CD14-positive monocyte (primary cell): ENCODE measurements around a stretch of chr20.

- CAGE, long polyA plus RNA: no peak
Observed at GRCh38 chr20:23928662-23929159, 49.2 kb upstream of the CST5 start.

- CAGE, long polyA plus RNA: no peak
Observed at GRCh38 chr20:24470694-24471675, 1.6 kb downstream of the SYNDIG1 start.

DNA sequence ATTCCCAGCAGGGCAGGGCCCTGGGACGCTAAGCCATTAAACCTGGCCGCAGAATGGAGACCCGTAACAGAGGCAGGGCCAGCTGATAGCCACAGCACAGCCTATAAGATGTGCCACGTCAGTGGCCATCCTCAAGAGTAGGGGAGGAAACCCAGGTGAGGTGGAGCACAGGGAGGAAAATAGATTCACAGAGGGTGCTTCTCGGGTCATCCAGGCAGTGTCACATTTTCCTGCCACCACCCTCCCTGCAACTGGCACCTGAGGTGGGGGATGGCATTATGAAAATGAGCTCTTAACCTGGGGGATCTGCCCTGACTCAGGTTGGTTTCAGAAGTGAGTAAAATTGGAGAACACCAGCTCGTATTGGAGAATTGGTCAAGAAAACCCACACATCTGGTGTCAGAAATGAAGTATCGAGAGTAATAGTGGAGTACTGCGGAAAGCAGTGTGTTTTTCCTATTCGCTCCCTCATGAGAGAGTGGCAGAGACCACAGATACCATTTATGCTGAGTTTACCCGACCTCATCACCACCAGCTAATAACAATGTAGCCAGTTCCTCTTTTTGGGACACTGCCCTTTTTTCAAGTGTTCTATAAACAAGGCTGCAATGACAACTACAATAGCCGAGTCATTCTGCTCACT lies 106.3 kb upstream of the CST7 start:
- CAGE, long polyA plus RNA: no peak

- CAGE, long polyA plus RNA: no peak
Observed at GRCh38 chr20:24953575-24954313, 4.7 kb downstream of the CST7 start.

DNA sequence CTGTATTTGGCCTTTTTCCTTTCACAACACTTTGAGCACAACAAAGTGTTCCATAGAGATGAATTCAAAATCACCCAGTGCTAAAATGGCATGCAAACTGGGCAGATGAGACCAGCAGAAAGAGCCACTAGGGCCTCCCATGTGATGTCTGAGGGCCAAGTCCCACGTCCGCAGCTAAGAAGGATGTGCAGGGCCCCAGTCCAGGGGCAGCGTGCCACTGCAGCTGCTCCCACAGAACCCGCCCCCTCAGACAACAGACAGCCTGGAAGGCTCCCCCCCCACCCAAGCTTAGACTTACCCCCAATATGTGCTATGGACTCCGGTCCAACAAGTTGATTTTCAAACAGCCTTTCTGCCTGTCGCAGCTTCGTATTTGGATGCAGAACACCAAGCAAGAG lies 14.1 kb downstream of the APMAP start:
- CAGE, long polyA plus RNA: no peak

DNA sequence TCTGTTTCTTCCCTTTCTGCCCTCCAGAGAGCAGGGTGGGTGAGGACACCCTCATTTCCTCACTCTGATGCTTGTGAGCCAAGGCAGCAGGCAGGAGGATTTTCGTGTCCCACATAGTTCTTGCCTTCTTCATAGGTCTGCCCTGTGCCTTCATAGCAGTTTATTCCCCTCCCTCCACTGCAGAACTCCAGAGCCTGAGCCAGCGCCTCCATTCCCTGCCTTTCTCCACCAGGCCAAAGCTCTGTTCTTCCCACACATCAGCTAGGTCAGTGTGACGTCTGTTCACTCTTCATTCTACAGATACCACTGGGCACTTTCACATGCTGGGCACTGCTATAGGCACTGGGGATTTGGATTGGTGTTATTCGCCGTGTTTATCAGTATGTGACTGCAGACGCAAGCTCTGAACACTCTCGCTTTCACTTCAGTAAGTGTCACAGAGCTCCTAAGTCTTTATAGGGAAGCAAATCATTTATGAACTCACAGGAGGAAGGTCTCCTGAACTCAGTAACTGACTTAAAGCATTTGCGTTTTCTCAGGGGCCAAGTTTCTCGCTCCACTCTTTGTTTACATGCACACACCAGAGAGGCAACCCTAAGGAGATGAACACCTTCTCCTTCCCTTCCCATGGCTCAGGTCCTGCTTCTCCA lies 6.1 kb upstream of the APMAP start:
- CAGE, long polyA plus RNA: no peak

GRCh38 chr20:25055897-25056958 lies 1.7 kb downstream of the ACSS1 start:
- CAGE, long polyA plus RNA: no peak

DNA sequence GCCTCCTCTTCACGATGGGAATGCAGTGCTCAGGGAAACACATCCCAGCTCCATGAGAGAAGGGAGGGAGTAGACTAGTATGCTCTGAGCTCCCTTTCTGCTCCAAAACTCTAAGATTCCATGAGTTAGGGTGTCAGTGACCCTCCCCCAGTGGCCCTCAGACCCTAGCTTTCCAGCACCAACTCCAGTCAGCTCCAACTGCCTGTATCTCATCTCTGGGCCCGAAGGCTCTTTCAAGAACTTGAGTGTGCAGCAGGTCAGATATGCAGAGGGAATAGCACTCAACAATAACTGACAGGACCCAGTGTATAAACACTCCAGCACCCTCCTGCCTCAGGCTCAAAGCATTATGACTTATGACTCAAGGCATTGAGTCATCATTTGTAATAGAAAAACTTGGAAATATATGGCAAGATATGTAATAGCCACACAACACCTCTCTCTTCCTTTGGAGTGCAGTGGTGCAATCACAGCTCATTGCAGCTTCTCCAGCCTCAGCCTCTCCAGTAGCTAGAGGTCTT lies 16.8 kb upstream of the ENTPD6 start:
- CAGE, long polyA plus RNA: no peak

DNA sequence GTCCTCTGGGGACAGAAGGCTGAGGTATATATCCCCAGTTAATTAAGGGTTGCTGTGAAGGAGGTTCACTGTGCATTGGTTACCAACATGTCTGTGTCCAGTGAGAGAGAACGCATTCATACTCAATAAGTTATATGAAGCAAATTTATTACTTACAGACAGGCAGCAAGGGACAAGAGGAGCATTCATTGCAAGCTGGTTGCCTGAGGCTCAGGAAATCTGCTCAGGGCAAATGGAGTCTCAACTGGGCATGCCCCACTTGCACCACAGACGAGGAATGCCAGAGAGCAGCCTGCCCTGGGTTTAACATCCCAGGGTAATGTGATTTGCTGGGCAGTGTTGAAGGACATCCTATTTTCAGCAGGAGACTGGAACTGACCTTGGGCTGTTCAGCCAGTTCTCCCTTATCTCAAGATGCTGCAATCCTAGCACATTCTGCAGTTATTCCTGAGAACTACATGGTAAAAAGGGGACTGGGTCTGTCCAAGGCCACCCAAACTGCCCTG lies 3.9 kb upstream of the ENTPD6 start:
- CAGE, long polyA plus RNA: no peak

DNA sequence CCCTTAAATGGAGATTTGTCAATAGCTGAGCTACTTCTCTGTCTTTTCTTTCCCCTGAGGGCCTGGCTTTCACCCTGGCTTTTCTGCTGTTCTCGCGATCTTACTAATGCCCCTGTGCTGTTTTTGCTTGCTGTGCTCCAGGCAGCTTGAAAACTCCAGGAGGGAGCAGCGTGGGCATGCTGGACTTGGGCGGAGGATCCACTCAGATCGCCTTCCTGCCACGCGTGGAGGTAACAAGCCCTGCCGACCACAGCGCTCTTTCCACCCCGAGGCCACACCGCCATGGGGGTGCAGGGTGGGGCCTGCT lies 20.9 kb downstream of the ENTPD6 start:
- CAGE, long polyA plus RNA: no peak

DNA sequence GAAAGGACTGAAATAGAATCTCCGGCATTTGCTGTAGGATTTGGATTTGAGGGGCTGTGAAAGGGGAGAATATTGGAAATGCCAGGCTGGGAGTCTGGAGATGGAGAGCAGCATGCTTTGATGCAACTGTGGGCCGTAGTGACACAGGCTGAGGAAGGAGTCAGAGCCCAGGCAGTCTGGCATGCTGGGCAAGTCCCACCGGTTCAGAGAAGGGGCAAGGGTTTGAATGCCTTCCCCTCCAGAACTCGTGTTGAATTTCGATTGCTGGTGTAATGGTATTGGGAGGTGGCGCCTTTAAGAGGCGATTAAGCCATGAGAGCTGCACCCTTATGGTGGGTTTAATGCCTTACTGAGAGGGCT lies 9.5 kb upstream of the PYGB start:
- CAGE, long polyA plus RNA: no peak

DNA sequence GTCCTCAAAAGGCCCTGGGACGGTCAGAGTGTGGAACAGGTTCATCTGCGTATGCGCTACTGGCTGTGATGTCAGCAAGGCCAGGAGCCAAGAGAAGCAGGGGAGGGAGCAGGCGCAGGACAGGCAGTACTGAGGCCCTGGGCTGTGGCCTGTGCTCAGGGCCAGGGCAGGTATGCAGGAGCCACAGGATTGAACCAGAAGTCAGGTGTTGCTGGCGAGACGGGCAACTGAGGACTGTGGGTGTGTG lies 46.7 kb downstream of the GINS1 start:
- CAGE, long polyA plus RNA: no peak

GRCh38 chr20:25507283-25508478 lies 77.7 kb downstream of the NINL start:
- CAGE, long polyA plus RNA: no peak

GRCh38 chr20:25540072-25540952 lies 45.0 kb downstream of the NINL start:
- CAGE, long polyA plus RNA: no peak

GRCh38 chr20:25543321-25543707 lies 42.0 kb downstream of the NINL start:
- CAGE, long polyA plus RNA: no peak

GRCh38 chr20:25624344-25624883 lies 600 bp upstream of the NANP start:
- CAGE, long polyA plus RNA: no peak

- CAGE, long polyA plus RNA: no peak
Observed at GRCh38 chr20:25675431-25676454, 20.9 kb downstream of the ZNF337 start.

DNA sequence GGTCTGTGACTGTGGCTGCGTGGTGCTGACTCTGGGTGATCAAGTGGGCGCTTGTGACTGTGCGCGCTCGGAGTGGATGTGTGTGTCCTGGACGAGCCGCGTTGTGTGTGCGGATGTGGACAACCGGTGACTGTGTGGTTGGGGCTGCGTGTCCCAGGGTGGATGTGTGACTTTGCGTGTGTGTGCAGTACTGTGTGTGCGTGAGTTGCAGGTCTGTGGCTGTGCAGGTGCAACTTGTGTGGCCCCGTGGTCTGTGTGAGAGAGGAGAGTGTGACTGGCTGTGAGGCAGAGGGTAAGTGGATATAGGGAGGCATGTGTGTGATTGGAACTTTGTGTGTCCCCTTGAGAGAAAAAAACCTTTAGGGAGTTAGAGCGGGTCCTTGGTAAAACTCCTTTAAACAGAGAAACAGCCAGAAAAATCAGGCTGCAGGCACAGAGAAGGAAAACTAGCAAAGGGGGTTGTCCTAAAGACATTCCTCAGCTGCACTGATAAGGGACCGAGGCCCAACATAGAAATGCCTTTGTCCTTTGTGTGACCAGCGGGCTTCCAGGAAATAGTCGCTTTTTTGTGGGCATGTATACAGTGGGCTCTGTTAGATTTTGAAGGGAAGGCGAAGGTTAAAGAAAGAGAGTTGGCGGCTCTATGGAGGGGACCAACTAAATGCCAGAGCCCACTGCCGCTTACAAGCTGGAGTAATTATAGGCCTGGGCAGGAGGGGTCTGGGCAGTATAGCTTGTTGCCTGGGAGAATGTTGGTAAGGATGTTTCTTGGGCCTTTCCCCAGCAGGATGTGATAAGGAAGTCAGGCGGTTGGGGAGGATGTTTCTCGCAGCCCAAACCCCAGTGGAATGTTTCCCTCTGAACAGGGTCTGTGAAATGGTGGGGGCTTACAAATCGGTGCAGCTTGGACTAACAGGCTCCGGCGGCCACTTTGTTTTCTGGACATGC lies 313.6 kb upstream of the ZNF337 start:
- CAGE, long polyA plus RNA: no peak

- CAGE, long polyA plus RNA: no peak
Observed at GRCh38 chr20:29753233-29753760, 1504.2 kb upstream of the DEFB115 start.

- CAGE, long polyA plus RNA: no peak
Observed at GRCh38 chr20:30376488-30376709, 881.1 kb upstream of the DEFB115 start.